Frontal cortex (tissue), 2 donors: ENCODE results near the gene ANHX.

- RAMPAGE, long total RNA = no peak
Measured at GRCh38 chr12:132222410-132222906, 78.2 kb downstream of the NOC4L start.

DNA sequence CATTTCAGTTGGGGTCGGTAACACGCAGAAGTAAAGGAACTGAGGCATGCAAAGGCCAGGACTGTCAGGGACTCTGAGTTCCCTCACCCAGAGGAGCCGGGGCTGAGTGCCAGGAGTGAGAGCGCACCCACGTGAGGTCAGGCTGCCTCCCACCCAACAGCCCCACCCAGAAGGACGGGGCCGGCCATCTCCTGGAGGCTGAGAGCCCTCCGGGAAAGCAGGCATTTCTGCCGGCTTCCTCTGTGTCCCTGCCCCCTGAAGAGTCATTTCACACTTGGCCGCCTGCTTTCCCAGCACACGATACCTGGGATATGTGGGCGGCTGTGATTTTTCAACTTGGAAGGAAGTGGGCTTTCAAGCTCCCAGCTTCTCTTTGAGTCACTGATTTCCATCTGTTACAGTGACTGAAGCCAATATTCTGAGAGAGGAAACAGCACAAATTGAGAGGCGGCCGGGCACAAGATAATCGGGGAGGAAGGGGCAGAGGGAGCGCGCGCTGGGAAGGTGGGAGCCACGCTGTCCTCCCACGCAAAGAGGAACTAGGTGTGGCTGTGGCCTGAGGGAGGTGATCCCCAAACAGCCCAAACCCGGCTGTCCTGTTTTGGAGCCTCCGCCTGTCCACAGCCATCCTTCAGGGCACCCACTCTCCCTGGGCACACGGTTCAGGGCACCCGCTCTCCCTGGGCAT is 19.0 kb downstream of the GALNT9 start:
- RAMPAGE, long total RNA = no peak

- RAMPAGE, long total RNA = no peak
Measured at GRCh38 chr12:132445914-132446190, 44.1 kb upstream of the FBRSL1 start.

GRCh38 chr12:132559511-132560424 is 50.6 kb downstream of the LRCOL1 start:
- RAMPAGE, long total RNA = no peak

GRCh38 chr12:132570131-132570847 is 40.1 kb downstream of the LRCOL1 start:
- RAMPAGE, long total RNA = no peak

GRCh38 chr12:132581884-132582359 is 28.5 kb downstream of the LRCOL1 start:
- RAMPAGE, long total RNA = no peak

DNA sequence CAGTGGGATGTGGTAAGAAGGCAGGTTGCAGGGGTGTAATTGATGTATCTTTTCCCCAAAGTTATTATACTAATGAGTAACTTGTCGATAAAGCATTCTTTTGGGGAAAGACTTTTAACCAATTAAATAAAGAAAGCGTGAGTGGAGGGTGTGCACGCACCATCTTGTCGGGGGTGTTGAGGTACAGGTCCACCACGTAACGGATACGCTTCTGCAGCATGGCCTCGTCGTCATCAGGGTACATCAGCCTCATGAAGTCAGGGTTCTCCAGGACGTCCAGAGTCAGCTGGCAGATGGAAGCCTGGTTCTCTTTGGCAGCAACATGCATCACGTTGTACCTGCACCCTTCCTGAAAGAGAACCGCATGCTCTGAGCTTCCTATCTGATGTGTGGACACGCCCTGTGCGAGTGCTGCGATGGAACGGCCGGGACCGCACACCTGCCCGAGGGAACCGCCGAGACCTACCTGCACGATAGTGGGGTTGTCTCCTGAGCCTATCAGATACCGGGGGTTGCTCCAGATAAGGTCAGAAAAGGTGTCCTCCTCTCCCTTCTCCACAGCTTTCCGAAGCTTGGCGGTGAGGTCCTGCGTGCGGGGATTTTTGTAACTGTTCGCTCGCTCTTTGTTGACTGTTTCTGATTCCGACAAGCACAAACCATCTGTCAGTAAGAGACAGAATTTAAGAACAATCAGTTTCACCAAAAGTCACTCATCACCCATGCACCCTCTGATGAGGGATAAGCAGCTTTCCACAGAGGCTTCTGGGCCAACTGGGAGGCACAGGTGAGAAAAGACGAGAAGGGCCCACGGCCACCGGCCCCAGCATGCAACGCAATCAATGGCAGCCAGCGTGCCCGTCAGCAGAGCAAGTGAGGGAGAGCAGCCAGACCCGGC is 13.7 kb downstream of the ANKLE2 start:
- RAMPAGE, long total RNA = no peak

- RAMPAGE, long total RNA = no peak
Measured at GRCh38 chr12:132782180-132782587, 20.6 kb upstream of the ANKLE2 start.

- RAMPAGE, long total RNA = no peak
Measured at GRCh38 chr12:132886957-132887512, 370 bp downstream of the CHFR start.

GRCh38 chr12:133038522-133039261 is 1.4 kb downstream of the ZNF84 start:
- RAMPAGE, long total RNA = no peak

- RAMPAGE, long total RNA = no peak
Measured at GRCh38 chr12:133086811-133087505, 6.2 kb downstream of the ZNF140 start.

GRCh38 chr12:133235817-133236016 is at the start of gene ANHX:
TSS of gene ANHX (minus strand) at chr12:133235877.
- RAMPAGE, long total RNA = no peak